Tongue (tissue), 2 donors: ENCODE data around the gene PLCXD1.

- RAMPAGE, long total RNA, result no peak
Observed at GRCh38 chrX:280921-281869, at the start of gene PLCXD1. Gene PLCXD1, plus strand, starts transcription at chrX:281381.

DNA sequence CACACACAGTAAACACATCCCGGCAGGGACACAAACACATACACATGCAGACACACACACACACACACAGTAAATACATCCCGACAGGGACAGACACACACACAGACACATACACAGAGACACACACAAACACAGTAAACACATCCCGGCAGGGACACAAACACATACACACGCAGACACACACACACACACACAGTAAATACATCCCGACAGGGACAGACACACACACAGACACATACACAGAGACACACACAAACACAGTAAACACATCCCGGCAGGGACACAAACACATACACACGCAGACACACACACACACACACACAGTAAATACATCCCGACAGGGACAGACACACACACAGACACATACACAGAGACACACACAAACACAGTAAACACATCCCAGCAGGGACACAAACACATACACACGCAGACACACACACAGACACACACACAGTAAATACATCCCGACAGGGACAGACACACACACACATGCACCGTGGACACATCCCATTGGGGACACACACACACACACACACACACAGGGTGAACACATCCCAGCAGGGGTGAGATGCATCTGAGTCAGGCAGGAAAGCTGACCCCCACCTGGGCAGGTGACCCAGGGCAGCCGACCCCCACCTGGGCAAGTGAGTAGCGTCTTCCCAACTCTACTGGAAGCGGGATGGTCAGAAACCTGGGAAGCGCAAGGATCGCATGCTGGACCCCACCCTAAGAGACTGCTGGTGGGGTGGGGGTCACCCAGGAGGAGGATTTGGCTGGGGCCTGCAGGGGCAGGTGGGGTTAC, 2.6 kb downstream of the GTPBP6 start:
- RAMPAGE, long total RNA, result no peak

- RAMPAGE, long total RNA, result no peak
Observed at GRCh38 chrX:341128-341745, 22.6 kb upstream of the GTPBP6 start.

DNA sequence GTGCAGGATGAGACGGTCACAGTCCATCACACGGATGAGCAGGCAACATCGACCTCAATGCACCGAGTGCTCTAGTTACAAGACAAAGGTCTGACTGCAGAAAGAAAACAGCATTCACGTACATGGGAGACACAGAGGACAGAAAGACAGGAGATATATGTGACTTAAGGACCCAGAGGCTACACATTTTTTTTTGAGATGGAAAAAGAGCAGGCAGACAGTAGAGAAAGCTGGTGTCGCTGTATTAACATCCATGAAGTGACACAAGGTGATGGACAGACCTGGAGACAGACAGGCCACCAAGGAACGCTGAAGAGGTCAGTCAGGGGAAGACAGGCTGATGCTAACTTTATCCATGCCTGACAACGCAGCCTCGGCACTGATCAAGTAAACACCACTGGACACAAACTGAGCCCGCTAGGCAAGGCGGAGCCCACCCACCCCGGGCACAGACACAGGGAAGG, 19.0 kb downstream of the PPP2R3B start:
- RAMPAGE, long total RNA, result no peak

GRCh38 chrX:374568-375220, 12.0 kb downstream of the PPP2R3B start:
- RAMPAGE, long total RNA, result no peak

DNA sequence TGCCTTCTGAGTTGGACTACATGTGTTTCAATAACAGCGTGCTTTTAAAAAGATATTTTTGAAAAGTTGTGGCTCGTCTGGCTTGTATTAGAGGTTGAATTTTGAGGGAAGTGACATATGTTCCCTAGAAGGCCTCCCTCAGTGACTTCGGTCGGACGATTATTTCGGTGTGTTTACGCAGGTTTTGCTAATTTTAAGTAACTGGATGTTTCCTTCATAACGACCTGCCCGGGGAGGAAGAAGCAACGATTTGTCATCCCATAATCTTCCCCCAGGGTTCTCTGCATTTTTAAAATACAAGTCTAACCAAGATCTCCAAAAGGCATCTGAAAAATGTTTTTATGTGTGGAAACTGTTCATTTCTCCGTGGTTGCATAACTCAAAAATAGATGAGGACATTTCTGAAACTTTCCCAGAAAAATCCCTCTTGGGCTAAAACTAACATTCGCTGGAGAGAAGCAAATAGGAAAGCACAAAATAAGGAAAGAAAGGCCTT, 195.4 kb downstream of the SHOX start:
- RAMPAGE, long total RNA, result no peak

DNA sequence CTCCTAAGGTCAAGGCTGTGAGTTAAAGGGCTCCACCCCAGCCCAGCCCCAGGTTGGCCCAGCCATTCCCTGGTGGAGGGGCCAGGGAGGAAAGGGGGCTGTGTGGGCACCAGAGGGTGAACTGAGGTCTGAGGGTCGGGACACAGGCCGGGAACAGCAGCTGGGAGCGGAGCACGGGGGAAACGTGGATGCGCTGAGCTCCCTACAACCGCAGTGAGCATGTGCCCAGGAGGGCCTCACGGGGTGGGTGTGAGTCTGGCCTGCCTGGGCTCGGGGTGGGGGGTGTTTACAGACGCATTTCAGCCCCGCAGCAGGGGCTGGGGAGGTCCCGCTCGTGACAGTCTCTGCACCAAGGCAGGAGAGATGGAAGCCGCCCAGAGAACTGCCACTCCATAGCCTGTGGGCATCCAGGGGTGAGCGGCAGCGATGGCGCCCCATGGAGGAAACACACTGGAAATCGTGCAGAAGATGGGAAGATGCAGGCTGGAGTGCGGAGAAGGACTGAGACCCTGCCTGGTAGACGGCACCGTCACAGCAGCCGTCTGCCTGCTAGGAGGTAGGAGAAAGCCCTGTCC, 9.8 kb upstream of the SLC25A6 start:
- RAMPAGE, long total RNA, result no peak

- RAMPAGE, long total RNA, result no peak
Observed at GRCh38 chrX:1404646-1405239, 12.8 kb upstream of the SLC25A6 start.

DNA sequence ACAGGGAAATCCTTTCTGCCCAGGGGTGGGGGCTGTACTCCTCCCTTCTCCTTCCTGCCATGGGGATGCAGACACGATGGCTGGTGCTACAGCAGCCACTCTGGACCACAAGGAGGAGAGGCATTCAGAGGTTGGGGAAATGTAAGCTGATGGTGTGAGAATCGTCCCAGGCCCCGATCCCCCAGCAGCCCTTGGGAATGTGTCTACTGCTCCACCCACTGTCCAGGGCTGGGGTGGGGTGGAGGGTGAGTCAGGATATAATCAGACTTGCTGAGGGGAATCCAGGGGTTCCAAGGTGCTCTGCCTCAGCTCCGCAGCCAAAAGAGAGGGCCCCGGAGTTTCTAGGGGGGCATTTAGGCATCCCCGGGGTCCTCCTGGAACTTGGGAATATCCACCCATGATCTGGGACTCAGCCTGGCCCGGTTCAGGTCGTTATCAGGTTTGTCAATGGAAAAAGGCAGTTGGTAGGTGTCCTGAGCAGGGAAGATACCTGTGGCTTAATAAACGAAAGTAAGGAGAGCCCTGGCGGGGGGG, 26.6 kb upstream of the SLC25A6 start:
- RAMPAGE, long total RNA, result no peak

GRCh38 chrX:1419082-1419678, 27.3 kb upstream of the SLC25A6 start:
- RAMPAGE, long total RNA, result no peak

GRCh38 chrX:1424510-1425058, 28.1 kb downstream of the ASMTL start:
- RAMPAGE, long total RNA, result no peak

DNA sequence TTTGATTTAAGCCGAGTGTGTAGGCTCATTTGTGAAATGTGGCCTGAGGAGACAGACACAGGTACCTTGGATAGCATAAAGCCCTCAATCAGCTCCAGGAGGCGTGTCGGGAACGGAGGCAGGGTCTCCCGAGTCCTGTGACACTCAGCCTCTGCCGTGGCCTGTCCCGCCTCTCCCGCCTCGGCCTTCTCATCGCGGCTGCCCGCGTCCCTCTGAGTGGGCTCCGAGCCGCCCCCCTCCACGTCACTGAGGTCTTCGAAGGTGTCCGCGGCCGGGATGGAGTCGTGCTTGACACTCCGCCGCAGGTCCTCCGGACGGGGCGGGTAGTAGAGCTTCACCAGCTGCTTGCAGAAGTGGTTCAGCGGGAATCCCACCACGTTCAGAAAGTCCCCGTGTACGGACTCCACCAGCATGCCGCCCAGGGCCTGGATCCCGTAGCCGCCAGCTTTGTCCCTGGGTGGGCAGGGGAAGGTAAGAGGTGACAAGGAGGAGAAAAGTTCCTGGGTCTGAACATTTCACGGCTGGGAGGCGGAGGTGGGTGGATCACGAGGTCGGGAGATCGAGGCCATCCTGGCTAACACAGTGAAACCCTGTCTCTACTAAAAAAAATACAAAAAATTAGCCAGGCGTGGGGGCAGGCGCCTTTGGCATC, 24.9 kb downstream of the ASMTL start:
- RAMPAGE, long total RNA, result no peak

DNA sequence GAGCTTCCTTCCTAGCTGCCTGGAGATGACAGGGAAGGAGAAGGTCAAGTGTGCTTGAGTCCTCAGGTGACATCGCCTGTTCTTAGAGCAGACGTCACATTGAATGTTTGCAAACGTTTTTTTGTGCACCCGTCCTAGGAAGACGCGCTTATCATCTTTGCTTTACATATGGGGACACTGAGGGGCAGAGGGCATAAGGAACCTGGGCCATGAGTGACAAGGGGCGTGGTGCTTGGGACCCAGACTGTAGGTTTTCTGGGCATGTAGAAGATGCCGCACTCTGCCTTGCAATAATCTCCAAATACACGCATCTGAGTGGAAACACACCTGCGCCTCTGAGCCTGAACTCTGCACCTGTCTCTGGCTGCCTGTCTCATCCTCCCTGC, 34.5 kb upstream of the ASMTL start:
- RAMPAGE, long total RNA, result no peak

- RAMPAGE, long total RNA, result no peak
Observed at GRCh38 chrX:1592279-1593196, 1.1 kb downstream of the AKAP17A start.

- RAMPAGE, long total RNA, result no peak
Observed at GRCh38 chrX:2321377-2321875, 179.3 kb downstream of the DHRSX start.

DNA sequence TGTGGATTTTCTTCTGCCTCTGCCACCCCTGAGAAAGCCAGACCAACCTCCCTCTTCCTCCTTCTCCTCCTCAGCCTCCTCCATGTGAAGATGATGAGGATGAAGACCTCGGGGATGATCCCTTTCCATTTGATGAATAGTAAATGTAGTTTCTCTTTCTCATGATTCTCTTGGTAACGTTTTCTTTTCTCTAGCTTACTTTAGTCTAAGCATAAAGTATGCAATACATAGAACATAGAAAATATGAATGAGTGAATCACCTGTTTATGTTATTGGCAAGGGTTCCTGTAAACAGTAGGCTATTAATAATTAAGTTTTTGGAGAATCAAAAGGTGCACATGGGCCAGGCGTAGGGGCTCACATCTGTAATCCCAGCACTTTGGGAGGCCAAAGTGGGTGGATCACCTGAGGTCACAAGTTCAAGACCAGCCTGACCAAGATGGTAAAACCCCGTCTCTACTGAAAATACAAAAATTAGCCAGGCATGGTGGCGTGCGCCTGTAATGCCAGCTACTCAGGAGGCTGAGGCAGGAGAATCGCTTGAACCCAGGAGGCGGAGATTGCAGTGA, 144.1 kb downstream of the DHRSX start:
- RAMPAGE, long total RNA, result no peak

DNA sequence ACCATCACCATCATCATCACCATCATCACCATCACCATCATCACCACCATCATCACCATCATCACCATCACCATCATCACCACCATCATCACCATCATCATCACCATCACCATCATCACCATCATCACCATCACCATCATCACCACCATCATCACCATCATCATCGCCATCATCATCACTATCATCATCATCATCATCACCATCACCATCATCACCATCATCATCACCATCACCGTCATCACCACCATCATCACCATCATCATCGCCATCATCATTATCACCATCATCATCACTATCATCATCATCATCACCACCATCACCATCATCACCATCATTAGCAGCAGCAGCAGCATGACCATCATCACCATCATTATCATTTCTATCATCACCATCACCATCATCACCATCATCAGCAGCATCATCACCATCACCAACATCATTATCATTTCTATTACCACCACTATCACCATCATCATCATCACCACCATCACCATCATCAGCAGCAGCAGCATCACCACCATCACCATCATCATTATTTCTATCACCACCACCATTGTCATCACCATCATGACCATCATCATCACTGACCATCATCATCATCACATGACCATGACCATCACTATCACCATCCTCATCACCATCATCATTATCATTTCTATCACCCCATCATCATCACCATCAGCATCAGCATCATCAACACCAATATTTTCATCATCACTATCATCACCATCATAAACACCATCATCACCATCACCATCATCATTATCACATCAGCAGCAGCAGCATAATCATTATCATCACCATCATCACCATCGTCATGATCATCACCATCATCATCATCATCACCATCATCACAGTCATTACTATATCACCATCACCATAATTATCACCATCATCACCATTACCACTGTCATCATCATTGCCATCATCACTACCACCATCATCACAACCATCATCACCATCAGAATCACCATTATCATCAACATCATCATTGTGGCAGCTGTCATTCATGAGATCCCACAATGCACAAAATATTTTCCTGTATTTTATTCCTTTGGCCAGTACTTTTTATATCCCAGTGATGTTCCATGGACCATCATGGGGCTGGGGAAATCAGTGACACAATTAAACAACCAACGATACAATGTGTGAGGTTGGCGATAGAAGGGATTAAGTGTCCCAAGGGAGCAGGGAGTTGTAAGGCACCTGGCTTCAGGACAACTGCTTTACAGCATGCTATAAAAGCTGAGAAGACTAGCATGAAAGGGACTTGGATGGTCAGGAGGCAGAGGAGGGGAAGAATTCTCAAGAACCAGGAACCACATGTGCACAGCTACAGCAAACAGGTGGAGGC, 117.7 kb downstream of the DHRSX start:
- RAMPAGE, long total RNA, result no peak

- RAMPAGE, long total RNA, result no peak
Observed at GRCh38 chrX:2401827-2402483, 98.8 kb downstream of the DHRSX start.

DNA sequence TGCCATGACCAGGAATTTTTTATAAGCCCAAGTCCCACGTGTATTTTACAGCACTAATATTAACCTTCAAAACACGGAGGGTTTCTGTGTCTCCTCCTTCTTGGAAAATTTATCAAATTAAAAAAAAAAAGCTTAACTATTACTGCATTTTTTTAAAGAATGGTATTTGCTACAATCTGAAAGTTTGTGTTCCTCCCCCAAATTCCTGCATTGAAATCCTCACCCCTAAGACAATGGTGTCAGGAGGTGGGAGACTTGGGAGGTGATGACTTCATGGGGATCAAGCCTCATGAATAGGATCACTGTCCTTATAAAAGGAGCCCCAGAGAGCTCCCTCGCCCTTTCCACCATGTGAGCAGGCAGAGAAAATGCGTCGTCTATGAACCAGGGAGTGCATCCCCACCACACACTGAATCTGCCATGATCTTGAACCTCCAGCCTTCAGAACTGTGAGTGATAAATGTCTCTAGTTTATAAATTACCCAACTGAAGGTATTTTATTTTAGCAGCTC, 38.0 kb downstream of the DHRSX start:
- RAMPAGE, long total RNA, result no peak

DNA sequence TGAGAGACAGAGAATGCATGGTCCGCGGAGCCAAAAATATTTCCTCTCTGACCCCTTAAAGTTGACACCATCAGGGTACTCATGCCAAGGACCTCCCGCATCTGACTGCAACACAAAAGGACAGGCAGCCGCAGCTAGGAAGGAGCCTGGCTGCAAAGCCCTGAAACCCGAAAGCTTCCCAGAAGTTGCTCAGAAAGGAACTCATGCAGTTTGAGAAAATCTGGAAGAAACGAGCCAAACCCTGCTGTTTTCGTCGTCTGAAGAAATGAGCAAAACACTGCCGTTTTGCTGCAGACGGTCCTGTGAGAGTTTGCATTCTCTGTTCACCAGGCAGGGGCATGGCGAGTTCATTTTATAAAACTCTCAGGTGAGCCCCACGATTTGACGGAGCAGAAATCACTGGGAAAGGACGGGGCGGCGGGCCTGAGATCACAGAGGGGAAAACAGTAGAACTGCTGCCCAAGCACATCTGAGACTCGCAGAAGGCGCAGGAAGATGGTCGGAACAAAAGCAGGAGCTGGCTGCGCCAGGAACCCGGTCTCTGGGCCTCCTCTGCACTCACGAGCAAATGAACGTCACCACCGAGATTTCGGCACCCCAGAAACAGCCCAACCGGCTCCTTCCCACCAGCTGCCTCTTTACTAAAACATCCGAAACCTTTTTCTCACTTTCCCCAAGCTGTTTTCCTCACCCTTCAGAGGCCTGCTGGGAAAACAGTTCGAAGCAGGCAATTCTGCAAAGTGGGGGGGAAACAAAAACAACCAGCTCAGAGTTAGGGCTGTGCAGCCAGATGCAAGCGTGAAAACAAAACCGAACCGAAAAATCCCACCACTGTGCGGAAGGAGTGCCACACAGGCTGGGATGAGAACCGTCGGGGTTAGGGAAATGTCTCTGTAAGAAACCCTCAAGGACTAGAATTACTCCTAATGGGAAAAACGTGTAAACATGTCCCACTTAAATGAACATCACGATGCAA, 16.2 kb downstream of the DHRSX start:
- RAMPAGE, long total RNA, result no peak